Body of pancreas (tissue), 2 donors: ENCODE measurements around a stretch of chr1.

DNA sequence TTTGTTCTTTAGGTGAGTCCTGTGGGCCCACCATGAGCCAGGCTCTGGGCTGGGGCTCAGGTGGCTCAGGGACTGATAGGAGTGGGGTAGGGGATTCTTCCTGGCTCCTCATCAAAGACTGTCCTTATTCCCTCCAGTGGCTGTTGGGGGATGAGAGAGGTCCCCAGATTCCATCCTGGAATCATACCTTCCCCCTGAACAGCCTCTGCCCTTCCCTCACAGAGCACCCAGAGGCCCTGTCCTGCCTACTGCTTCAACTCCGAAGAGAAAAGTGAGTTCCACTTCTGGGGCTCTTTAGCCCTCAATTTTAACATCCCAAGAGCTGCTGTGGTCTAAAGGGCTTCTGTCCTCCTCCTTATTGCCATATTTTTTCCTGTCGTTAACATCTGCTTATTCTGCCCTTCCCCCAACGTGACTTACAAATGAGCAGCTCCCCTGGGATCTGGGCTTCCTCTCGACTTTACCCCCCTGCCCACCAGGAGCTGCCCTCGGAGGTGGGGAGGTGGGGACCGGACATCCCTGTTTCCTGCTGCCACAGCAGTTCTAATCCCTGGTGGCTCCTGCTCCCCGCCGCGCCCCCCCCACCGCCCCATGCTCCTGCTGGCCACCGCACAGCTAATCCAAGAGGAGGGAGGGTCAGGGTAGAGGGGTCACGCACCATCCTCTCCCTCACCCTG lies 4.6 kb upstream of the SLC27A3 start:
- PRO-cap, result no peak
- RAMPAGE, long total RNA, 2 experiments, result no peak in any of the 2 experiments

DNA sequence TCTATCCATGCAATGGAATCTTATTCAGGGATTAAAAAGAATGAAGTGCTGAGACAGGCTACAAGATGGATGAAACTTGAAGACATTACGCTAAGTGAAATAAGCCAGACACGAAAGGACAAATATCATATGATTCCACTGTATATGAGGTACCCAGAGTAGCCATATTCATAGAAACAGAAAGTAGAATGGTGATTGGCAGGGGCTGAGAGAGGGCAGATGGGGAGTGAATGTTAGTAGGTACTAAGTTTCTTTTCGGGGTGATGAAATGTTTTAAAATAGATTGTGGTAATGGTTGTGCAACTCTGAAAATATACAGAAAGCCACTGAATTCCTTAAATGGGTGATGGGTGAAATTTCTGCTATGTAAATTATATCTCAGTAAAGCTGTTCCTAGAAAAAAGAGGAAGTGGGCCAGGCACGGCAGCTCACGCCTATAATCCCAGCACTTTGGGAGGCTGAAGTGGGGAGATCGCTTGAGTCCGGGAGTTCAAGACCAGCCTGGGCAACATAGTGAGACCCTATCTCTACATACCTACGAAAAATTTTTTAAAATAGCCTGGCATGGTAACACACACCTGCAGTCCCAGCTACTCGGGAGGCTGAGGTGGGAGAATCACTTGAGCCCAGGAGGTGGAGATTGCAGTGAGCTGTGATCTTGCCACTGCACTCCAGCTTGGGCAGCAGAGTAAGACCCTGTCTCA lies 15.9 kb downstream of the SLC27A3 start:
- PRO-cap, result no peak
- RAMPAGE, long total RNA, 2 experiments, result no peak in any of the 2 experiments

GRCh38 chr1:153923017-153923431 lies 252 bp upstream of the GATAD2B start:
- PRO-cap, result bidirectional peak, plus-strand start at chr1:153923234, minus-strand start at chr1:153922972; unidirectional peak, plus-strand start at chr1:153923302; unidirectional peak, plus-strand start at chr1:153923390
- RAMPAGE, long total RNA, 2 experiments, result no peak in any of the 2 experiments

DNA sequence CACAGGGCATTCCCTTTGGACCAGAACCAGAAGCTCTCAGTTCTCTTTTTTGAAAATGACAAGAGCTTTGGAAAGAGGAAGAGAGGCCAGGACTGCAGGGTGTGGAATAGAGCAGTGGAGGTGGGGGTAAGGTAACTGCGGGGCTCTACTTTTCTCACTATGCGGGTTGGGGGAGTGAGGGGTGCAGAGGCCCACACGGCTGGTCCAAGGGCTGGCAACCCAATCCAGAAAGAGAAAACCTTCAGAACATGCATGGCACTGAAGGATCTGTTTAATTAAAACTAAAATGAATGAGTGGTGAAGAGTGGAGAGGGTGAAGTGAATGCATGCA lies 413 bp upstream of the DENND4B start:
- PRO-cap, result no peak
- RAMPAGE, long total RNA, 2 experiments, result no peak in any of the 2 experiments

DNA sequence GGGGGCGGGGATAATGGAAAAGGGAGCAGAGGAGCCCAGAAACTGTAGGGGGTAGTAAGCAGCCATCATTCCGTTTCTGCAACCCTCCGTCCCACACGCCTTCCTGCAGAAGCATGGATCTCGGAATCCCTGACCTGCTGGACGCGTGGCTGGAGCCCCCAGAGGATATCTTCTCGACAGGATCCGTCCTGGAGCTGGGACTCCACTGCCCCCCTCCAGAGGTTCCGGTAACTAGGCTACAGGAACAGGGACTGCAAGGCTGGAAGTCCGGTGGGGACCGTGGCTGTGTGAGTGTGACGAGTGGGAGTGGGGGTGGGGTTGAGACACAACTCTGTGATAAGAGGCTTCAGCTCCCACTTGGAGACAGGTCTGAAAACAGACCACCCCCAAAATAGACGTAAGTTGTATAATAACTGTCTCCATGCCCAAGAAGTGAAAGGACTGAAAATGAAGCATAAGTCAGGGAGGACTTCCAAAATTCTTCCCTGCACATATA lies 759 bp downstream of the CREB3L4 start:
- PRO-cap, result no peak
- RAMPAGE, long total RNA, 2 experiments, result no peak in any of the 2 experiments

GRCh38 chr1:154172851-154173339 lies 19.0 kb downstream of the TPM3 start:
- PRO-cap, result no peak
- RAMPAGE, long total RNA, 2 experiments, result no peak in any of the 2 experiments

GRCh38 chr1:154178908-154179596 lies 12.8 kb downstream of the TPM3 start:
- PRO-cap, result no peak
- RAMPAGE, long total RNA, 2 experiments, result no peak in any of the 2 experiments

DNA sequence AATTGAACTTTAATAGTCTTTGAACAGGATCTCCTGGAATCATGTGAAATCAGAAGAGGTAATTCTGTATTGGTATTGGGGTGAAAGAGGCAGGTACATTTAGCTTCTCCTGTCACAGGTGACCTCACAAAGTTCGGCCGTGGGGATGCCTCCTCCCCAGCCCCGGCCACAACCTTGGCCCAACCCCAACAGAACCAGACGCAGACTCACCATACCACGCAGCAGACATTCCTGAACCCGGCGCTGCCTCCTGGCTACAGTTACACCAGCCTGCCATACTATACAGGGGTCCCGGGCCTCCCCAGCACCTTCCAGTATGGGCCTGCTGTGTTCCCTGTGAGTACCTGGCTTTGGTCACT lies 11.7 kb upstream of the HAX1 start:
- PRO-cap, result no peak
- RAMPAGE, long total RNA, 2 experiments, result no peak in any of the 2 experiments

DNA sequence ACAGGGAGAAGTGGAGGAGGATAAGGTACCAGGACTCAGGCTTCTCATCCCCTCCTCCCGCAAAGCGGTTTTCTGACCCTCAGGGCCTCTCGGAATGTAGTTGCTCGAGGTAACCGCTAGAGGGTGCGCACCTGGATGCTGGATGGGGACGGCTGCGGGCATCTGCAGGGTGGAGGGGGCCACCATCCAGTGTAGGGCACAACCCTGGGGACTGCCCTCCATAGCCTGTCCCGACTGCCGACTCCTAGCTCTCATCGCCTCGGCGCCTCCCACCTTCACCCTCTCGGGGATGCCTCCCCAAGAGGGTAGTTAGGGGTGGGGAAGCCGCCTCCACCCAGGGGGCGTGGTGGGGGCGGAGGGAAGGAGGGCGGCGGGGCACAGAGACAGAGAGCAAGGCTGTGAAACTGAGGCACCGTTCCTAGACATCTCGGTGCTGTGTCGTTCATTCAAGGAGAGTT lies 656 bp upstream of the ATP8B2 start:
- PRO-cap, result no peak
- RAMPAGE, long total RNA, 2 experiments, result no peak in any of the 2 experiments

- PRO-cap, result no peak
- RAMPAGE, long total RNA, 2 experiments, result no peak in any of the 2 experiments
These were observed 9.6 kb downstream of the ATP8B2 start for GRCh38 chr1:154334968-154335295.

GRCh38 chr1:154406840-154407959 lies 2.1 kb downstream of the IL6R start:
- PRO-cap, result bidirectional peak, plus-strand start at chr1:154407856, minus-strand start at chr1:154407850
- RAMPAGE, long total RNA, 2 experiments, result no peak in any of the 2 experiments

DNA sequence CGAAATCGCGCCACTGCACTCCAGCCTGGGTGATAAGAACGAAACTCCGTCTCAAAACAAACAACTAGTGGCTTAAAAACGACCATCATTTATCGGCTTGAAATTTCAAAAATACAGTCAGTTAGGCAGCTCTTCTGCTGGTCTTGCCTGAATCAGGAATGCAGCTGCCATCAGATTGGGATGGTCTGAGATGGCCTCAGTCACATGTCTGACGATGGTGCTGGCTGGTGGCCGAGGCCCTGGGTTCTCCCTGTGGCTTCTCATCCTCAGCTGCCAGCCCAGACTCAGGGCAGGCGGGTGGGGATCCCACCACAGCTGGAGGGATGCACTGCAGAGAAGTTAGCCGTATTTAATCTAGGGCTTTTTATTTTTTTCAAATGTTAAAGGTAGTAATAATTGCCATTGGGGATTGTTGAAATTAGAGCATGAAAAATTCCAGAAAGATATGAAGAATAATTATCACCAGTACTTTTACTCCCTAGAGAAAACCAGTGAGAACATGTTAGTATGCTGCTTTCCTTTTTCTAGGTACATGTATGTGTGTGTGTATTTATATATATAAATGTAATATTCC lies 31.4 kb downstream of the IL6R start:
- PRO-cap, result no peak
- RAMPAGE, long total RNA, 2 experiments, result no peak in any of the 2 experiments

- PRO-cap, result no peak
- RAMPAGE, long total RNA, 2 experiments, result no peak in any of the 2 experiments
These were observed 34.4 kb upstream of the TDRD10 start for GRCh38 chr1:154467464-154468151.

GRCh38 chr1:154499431-154499987 lies 2.5 kb upstream of the TDRD10 start:
- PRO-cap, result no peak
- RAMPAGE, long total RNA, 2 experiments, result no peak in any of the 2 experiments

GRCh38 chr1:154559168-154560032 lies 938 bp upstream of the UBE2Q1 start:
- PRO-cap, result no peak
- RAMPAGE, long total RNA, 2 experiments, result no peak in any of the 2 experiments

DNA sequence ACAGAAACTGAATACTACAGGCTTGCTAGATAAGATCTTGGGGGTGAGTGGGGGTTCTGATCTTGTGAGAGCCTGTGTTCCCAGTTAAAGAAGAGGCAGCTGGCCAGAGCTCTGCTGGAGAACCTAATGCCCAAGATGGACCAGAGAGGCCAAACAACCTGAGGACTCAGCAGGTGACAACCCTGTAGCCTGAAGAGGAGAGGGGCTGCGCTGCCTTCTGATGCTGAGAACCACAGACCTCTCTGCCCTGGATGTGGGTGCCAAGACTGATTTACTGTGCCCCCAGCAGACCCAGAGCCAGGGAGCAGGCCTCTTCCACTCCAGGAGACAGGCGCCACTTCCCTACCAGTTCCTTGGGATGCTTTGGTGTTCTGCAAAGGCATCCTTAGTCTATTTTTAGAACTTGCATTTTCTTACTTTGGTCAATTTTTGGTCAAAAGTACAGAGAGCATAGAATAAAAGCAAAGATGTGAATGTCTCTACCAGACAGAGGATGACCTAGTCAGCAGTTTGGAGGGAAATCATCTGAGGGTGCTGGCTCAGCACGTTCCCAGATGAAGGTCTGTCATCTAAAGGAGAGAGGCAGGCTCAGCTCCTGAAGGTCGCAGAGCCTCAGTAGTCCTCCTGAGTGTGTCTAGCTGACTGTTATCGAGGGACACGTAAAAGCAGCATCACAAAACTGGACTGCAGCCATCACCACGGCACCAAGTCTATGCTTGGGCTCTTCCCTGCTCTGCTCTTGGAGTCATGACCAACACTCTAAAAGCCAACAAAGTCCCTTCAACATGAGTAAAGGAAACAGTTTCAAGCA lies 15.2 kb downstream of the CHRNB2 start:
- PRO-cap, result no peak
- RAMPAGE, long total RNA, 2 experiments, result no peak in any of the 2 experiments

DNA sequence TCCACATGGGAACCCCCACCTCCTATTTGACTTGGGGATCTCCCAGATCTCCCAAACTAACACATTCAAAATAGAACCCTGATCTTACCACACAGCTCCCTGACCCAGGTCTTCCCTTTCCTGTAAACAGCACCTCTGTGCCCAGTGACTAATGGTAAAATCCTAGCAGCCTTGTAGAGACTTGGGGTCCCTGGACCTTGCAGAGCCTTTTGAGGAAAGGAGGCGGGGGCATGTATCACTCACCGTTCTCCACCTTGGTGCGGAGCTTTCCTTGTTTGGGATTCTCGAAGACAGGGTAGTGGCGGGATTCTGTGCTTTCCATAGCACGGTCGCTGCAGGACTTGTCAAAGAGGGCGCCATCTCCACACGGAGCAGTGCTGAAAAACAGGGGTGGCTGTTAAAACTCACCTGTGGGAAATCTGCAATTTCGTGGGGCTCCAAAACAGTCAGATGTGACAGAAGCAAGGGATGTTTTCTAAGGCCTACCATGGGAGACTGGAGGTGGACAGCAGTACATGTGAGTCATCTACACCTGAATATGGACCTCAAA lies 20.0 kb downstream of the ADAR start:
- PRO-cap, result no peak
- RAMPAGE, long total RNA, 2 experiments, result no peak in any of the 2 experiments

DNA sequence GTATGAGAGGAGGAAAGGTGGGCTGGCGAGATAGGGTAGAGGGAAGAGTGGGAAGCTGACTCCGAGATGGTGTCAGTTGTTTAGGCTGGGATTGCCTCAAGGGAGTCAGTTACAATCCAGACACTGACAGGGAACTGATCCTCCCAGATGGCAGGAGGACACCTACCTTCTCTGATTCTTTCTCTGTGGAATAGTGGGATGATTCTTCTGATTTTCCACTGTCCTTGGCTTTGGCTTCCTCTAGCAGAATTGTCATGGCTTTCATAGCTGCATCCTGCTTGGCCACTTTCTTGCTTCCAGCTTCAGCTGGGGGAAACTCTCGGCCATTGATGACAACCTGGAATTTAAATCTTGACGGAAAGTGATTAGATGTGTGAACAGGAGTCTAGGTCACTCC lies 9.8 kb downstream of the ADAR start:
- PRO-cap, result no peak
- RAMPAGE, long total RNA, 2 experiments, result no peak in any of the 2 experiments

- PRO-cap, result no peak
- RAMPAGE, long total RNA, 2 experiments, result no peak in any of the 2 experiments
These were observed 276 bp upstream of the ADAR start for GRCh38 chr1:154608409-154608514.

- PRO-cap, result no peak
- RAMPAGE, long total RNA, 2 experiments, result no peak in any of the 2 experiments
These were observed 109.7 kb downstream of the KCNN3 start for GRCh38 chr1:154760153-154761046.